Bile duct (tissue), 1 donor: ENCODE data around the gene TMEM100.

DNA sequence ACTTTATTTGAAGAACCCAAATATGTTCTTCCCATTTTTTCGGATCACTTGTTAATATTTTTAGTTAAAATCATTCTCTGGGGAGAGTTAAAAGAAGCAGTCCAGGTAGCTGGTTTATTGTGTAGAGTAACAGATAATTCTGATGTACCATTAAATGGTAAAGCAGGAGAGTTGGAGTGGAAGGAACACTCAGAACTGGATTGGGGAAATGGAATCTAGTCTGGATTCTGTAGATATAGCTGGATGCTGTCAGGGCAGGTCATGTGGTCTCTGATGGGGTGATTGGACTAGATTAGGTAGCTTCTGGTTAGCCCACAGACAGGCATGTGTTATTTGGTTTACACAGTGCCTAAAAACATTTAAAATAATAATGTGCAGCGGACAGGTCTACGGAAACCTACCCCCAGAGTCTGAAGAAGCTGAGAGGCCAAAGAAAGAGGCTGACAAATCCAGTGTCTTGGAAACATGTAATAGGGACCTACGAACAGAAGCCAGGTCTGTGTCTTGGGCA lies 12.2 kb downstream of the LUC7L3 start:
- PRO-cap: no peak

DNA sequence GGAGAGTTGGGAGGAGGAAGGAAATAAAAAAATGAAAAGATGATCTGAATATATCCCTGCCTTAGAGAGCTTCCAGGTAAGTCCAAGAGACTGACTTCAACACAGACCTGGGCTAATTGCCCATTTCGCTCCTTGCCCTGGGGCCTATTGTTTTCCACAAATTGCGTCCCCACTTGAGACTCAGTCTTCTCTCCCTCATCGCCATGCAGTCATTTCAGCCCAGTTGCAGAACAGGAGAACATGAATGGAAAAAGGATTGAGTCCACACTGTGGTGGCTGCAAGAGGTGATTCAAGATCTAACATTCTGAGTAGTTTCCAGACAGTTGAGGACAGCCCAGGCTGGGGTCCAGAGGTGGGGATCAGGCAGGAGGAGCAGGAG lies 21.6 kb upstream of the TOB1 start:
- PRO-cap: bidirectional peak, plus-strand start at position 64 of the sequence, minus-strand start outside the sequence

DNA sequence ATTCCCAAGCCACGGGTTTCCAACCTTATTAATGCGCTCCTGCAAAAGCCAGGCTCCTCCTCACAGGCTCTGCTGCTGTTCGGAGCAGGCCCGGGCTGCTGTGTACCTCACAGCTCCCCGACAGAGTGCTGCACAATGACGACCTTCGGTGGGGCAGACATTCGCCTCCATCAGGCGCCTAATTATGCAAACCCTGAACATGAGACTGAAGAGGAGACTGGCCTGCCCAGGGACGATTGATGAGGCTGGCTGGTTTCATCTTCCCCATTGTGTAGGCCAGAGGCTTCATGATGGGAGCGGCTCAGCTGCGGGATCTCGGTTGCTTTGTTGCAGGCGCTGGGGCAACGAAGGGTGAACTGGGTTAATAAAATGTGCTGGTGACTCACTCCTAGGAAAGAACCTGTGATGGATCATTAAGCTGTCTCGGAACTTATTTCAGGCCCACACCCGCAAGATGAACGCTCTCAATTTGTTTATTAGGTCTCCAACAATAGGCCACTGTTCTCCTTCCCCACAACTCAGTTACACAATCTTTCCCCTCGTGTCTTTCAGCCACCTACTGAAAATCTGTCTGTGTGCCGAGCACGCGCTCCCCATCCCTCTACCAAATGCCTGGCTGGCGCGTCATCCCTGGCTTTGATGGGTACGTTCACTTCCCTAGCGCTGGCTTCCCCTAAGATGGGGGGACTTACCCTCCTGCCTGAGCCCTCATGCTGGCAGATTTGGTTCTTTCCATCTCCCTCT lies 27.2 kb upstream of the TOB1 start:
- PRO-cap: bidirectional peak, plus-strand start at position 555 of the sequence, minus-strand start at position 338 of the sequence

DNA sequence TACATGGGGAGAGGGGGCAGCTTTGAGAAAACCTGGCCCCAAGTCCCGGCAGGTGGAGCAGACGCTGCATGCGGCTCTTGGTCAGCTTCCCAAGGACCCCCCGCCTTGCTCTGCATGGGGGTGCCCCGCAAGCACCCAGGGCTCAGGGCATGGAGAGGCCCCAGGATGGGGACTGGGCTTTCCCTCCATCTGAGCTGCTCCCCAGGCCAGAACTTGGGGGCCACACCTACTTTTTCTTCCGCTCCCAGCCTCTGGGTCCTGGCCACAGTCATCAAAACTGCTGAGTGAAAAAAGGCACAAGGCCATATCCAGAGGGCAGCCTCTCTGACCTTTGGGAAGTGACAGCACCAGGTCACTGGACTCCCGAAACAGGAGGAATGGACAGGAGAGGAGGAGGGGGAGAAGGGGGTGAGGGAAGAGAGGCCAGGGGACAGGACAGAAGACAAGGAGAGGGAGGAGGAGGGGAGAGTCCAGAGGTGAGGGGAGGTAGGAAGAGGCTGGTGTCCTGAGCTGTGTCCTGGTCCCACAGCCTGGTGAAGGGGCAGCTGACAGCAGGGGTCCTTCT lies 73.6 kb upstream of the TOB1 start:
- PRO-cap: no peak

DNA sequence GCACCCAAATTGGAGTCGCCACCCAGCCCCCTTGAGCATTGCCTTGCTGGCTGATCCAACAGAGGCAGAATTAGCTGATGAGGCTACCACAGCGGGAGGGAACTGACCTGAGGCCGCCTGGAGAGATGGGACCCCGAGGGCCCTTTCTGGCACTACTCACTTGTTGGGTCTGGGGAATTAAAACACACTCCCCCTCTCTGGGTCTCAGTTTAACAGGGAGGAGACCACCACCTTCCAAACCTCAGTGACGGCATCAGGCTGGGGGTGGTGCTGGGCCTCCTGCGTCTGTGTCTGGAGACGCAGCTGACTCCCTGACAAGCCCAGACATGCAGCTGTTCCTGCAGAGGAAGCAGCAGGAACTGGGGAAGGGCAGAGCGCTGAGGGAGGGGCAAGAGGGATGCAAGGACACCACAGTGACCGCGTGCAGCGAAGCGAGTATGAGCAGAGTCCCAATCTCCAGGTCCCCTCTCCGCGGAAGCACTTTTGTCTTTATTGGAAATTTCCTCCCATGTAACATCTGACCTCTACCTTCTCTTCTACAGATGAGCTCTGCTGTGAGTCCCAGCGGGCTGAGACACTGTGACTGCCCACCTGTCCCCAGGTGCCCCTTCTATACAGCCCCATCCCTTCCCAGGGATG lies 88.1 kb upstream of the TOB1 start:
- PRO-cap: bidirectional peak, plus-strand start at position 323 of the sequence, minus-strand start at position 328 of the sequence

DNA sequence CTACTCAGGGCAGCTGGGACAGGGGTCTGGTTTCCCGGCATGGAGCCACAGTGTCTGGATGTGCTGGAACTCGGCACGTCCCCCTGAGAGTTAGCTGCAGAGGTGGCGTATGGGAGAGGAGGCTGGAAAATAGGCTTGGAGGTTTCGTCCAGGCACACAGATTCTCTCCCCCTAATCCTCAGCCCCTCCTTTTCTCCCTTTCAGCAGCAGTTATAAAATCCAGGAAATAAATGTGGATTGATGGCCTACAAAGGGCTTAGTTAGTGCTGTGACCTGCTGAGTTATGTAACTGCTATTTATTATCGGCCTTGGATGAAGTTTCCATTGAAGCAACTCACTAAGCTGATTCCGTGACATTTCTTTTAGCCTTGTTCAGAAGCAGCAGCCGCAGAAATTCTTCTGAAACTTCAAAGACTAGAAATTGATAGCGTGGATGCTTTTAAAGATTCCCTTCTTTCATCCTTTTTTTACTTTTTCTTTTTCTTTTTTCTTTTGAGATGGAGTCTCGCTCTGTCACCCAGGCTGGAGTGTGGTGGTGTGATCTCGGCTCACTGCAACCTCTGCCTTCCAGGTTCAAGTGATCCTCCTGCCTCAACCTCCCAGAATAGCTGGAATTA lies 89.7 kb upstream of the TOB1 start:
- PRO-cap: no peak

DNA sequence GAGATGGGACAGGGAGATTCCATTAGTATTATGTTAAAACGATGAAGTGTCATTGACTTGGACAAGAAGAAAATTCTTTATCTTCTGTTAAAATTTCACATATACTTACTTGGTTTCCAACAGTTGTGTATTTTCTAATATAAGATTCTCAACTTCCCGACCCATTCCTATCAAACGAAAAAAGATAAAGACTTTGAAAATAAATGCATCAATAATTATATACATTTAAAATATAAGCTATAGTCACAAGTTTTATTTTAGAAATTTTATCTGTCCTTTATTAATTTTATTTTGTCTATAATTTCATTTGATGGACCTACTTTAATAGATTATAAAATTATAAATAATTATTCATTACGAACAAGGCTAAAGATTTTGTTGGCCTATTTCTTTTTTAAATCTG lies 113.5 kb downstream of the SPAG9 start:
- PRO-cap: no peak

DNA sequence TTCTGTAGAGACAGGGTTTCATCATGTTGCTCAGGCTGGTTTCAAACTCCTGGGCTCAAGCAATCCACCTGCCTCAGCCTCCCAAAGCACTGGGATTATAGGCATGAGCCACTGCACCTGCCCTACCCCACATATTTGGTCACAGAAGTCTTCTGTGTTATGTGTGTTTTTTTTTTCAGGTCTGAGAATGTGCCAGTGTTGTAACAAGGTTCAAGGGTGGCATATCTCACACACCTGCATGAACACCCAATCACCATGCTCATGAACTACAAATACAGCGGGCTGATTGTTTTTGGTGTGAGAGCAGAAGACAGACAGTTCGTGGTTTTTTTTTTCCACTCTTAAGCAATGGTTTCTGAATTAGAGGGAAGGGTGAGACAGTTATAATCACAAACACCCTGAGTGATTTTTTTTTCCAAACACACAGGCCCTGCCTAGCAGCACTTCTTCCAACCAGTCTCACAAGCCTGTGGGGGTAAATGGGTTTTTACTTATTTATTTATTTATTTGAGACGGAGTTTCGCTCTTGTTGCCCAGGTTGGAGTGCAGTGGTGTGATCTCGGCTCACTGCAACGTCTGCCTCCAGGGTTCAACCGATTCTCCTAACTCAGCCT lies 22.6 kb downstream of the SPAG9 start:
- PRO-cap: no peak

DNA sequence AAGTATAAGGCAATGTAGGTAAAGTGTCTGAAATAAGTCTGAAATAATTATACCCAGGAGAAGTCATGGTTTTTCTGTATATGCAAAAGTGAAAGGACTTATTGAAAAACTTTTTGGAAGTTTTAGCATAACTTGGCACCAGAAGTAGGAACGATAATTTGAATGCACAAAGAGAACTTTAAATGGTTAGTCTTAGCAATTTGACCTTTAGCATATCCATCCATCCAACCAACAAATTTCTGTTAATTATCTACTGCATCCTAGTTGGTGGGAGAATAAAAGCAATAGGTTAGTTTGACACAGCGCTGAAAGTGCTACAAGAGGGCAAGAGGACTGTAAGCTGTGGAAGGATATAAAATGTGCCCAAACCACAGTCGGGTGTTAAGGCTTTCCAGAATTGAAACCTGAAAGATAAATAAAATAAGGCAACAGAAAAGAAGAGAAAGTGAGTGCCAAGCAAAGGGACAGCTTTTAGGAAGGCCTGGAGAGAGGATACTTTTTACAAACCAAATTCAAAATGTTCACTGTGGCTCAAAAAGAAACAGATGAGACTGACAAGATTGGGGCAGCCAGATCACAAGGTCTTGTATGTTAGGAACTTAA lies 17.6 kb downstream of the SPAG9 start:
- PRO-cap: no peak

- PRO-cap: unidirectional peak, plus-strand start at chr17:51119599
Measured at GRCh38 chr17:51119238-51120294, 1.1 kb downstream of the SPAG9 start.

- PRO-cap: no peak
Measured at GRCh38 chr17:51153729-51154600, 606 bp downstream of the NME1 start.

DNA sequence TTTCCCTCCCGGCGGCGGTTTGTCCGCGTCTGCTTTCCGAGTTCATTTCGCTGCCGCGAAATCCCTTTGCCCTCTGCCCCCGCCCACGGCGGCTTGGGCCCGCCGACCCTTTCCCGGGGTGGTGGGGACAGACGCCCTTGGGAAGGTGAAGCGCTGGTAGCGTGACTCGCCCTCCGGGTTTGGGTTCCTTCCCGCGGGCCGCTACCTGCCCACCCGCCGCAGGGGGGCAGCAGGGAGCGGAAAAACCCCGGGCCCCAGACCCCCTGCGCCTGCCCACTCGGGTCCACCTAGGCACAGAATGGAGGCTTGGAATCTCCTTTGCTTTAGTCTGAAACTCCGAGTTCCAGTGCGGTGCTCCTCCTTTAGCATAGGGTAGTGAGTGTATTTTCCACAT lies 793 bp downstream of the NME2 start:
- PRO-cap: no peak

DNA sequence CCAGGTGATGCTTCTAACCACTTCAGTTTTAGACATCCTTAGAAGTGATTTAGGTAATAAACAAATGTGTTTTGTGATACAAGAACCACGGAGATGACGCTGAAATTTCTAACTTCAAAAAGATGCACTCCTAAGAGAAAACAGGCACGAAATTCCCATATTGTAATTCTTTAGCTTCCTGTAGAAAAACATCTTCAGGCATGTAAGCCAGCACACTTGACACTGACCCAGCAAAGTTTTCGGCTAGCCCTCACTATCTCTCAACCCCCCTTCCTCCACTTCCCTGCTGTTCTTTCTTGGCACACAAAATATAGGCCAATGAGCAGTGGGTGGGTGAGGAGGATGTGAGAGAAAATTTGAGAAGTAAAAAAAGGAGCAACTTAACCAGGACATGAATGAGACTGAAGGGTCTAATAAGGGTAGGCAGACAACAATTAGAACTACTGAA lies 1.2 kb downstream of the MBTD1 start:
- PRO-cap: no peak

GRCh38 chr17:52132793-52133205 lies 25.7 kb downstream of the CA10 start:
- PRO-cap: no peak

GRCh38 chr17:54899501-54900240 lies 981 bp upstream of the TOM1L1 start:
- PRO-cap: no peak

GRCh38 chr17:55283171-55284038 lies 18.6 kb downstream of the HLF start:
- PRO-cap: no peak

DNA sequence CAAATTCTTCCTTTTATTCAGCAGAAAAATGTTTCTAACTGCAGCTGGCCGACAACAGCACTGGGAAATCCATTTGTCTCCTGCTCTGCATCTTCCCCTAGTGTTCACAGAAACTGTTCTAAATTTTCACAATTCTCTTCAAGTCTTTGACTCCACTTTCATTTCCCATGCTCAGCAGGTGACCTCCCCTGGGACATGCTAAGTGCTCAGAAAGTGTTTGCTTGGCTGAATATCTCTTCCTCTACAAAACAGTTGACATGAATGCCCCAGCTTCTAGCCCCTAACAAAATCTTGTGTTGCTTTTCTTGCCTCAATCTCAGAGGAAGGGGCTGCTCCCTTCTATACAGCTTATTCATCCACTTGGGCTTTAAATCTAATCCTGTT lies 15.7 kb upstream of the MMD start:
- PRO-cap: no peak

DNA sequence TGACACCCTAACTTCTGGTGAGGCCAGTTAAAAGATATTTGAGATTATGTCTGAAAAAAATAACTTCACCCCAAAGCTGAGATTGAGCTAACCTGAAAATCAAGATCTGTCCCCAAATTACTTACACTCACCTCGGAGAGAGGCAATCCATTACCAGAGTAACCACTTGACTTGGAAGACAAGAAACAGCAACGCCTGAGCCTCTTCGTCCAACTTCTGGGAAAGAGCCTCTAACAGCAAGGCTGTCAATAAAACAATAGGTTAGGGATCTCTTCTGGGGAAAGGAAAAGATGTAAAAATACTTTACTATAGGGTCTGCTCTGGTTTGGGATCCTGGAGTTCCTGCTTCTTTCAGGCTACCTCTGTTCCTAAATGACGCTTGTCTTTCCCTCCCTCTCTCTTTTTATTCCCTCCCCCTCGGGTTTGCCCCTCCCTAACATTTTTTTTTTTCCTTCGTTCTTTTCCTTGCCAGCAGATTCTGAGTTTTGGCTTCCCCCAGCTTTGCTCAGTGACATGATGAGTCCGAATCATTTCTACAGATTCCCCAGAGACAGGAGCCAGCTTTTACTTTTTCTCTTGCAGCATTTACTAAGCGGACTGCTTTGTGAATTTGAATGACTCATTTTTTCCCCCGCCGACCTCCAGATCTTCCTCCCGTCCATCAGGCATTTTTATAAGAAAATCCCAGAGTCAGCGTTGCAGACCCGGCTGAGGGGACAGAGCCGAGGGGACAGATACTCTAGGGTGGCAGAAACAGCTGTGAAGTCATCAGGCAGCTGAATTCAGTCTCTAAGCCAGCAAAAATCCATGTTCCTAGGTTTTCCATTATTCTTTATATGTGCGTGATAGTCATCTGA lies at the start of gene TMEM100:
Gene TMEM100, minus strand, starts transcription at position 377 of the 857 bp plus-strand sequence.
- PRO-cap: bidirectional peak, plus-strand start at position 701 of the sequence, minus-strand start at position 377 of the sequence

GRCh38 chr17:55732702-55733350 lies 10.2 kb upstream of the TMEM100 start:
- PRO-cap: no peak

- PRO-cap: no peak
Measured at GRCh38 chr17:56172300-56173207, 19.3 kb downstream of the ANKFN1 start.